Ovary (tissue), 7 donors: ENCODE data around the genes TFPT, PPP1R12C and TMEM238.

DNA sequence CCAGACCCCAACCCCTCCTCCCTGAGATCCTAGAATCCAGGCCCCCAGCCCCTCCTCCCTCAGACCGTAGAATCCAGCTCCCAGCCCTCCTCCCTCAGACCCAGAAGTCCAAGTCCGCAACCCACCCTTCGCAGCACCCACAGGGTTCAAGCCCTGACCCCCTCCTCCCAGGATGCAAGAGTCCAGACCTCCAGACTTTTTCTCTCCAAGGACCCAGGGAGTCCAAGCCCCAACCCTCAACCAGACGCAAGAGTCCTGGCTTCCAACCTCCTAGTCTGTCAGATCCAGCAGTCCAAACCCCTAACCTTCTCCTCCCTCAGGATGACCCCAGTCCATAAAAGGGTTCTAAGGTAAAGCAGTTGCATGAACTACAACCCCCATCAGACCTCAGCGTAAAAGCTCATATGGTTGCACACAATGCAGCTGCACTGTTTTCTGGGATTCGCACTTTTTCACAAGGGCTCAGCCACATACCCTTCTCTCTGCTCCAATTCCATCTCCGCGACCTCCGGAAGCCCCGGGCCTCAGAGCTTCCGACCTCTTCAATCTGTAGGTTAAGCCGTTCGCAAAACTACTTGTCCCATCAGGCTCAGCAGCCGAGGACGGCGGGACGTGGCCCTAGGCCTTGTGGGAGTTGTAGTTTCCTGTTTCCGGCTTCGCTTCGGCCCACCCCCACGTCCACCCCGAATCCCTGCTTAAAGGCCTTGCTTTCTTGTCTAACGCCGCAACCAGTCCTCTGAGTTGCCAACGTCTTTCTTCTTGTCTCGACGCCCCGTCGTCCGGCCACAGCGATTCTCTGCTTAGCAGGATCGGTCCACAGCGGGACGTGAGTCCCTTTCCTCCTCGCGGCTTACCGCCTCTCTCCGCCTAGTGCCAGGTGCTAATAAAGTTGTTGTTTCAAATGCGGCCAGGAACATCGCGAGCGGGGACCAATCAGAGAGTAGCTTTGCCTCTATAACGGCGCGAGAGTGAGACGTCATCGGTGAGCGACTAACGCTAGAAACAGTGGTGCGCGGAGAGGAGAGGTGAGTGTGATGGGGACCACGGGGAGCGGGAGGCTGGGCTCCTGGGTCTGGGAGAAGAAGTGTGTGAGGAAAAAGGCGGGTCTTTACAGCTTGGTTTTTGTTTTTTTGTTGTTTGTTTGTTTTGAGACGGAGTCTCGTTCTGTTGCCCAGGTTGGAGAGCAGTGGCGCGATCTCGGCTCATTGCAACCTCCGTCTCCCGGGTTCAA is at the start of gene TFPT:
TFPT (minus strand) TSS at position 885 of the 1,231 bp plus-strand sequence.
- PRO-cap, 7 experiments: peak in 7 of 7 experiments; most common plus-strand start position 1,005 of the sequence (in 5); most common minus-strand start position 549 of the sequence (in 6)
- RAMPAGE, long total RNA, 2 experiments: start-site peak on the plus strand in 2 of 2 experiments, centred at positions 992 to 1,000 of the sequence, 486 to 525 reads per replicate; start-site peak on the minus strand in 2 of 2 experiments, centred at positions 546 to 864 of the sequence, 18 to 38 reads per replicate

DNA sequence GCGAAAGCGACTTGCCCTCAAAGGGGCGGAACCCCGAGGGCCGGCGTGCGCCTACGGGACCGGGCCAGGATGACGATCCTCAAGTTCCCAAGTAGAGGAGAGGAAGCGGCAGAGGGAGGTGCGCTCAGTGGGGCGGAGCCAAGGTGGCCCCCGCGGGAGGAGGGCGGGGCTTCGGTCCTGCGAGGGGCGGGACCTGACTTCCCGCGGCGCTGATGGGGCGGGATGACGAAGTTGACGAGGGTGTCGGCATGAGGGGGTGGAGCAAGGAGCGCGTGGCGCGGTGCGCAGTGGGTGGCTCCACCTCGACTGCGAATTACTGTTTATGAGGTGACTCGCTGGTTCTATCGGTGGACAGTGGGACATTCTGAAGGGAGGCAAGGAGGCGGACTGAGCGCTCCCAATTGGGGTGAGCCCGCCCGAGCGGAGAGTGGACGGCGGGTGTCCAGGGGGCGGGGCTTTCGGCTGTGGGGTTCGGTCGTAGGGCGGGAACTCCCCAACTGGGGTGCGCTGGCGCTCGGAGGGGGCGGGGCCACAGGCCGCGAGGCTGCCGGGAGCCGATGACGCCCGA is 749 bp upstream of the MBOAT7 start:
- PRO-cap, 7 experiments: peak in 7 of 7 experiments; most common plus-strand start position 249 of the sequence (in 5); most common minus-strand start position 533 of the sequence (in 6)
- RAMPAGE, long total RNA, 2 experiments: start-site peak on the plus strand in 2 of 2 experiments, centred at positions 241 to 245 of the sequence, 10 to 41 reads per replicate

DNA sequence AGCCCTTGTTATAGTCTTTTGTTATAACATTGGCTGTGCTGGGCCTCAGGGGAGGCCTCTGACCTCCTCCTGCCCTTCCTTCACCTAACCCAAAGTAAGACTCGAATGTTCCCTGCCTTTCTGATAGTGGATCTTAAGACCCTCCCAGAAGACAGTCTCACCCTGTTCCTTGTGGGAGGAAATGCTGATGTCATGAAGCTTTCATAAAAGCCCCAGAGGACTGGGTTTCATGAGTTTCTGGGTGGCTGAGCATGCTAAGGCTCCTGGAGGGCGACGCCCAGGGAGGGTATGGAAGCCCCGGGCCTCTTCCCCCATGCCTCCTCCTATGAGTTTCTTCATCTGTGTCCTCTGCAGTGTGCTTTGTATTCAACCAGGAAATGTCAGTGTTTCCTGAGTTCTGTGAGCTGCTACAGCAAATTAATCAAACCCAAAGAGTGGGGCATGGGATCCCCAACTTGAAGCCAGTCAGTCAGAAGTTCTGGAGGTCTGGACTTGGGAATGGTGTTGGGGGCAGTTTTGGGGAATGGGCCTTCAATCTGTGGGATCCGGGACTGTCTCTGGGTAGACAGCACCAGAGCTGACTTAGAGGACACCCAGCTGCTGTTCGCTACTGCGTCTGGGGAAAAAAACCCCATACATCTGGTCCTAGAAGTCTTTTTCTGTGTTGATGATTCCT is 1.9 kb upstream of the LILRB2 start:
- PRO-cap, 7 experiments: no peak in any of the 7 experiments
- RAMPAGE, long total RNA, 2 experiments: no peak in any of the 2 experiments

GRCh38 chr19:54336222-54337015 is 2.5 kb downstream of the LILRA4 start:
- PRO-cap, 7 experiments: no peak in any of the 7 experiments
- RAMPAGE, long total RNA, 2 experiments: no peak in any of the 2 experiments

GRCh38 chr19:54670633-54671509 is 8.1 kb downstream of the LILRB4 start:
- PRO-cap, 7 experiments: no peak in any of the 7 experiments
- RAMPAGE, long total RNA, 2 experiments: no peak in any of the 2 experiments

GRCh38 chr19:54855266-54855773 is 5.1 kb downstream of the KIR3DL2 start:
- PRO-cap, 7 experiments: no peak in any of the 7 experiments
- RAMPAGE, long total RNA, 2 experiments: no peak in any of the 2 experiments

- PRO-cap, 7 experiments: no peak in any of the 7 experiments
- RAMPAGE, long total RNA, 2 experiments: no peak in any of the 2 experiments
Measured at GRCh38 chr19:55094485-55095028, 18.9 kb downstream of the EPS8L1 start.

DNA sequence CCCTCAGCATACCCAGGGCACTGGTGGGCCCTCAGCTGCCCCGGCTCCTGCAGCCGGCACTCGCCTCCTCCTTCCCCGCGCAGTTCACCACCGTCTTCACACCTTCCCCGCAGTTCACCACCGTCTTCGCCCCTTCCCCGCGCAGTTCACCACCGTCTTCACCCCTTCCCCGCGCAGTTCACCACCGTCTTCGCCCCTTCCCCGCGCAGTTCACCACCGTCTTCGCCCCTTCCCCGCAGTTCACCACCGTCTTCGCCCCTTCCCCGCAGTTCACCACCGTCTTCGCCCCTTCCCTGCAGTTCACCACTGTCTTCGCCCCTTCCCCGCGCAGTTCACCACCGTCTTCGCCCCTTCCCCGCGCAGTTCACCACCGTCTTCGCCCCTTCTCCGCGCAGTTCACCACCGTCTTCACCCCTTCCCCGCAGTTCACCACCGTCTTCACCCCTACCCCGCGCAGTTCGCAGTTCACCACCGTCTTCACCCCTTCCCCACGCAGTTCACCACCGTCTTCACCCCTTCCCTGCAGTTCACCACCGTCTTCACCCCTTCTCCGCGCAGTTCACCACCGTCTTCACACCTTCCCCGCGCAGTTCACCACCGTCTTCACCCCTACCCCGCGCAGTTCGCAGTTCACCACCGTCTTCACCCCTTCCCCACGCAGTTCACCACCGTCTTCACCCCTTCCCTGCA is 20.6 kb downstream of the PPP1R12C start:
- PRO-cap, 7 experiments: no peak in any of the 7 experiments
- RAMPAGE, long total RNA, 2 experiments: no peak in any of the 2 experiments

DNA sequence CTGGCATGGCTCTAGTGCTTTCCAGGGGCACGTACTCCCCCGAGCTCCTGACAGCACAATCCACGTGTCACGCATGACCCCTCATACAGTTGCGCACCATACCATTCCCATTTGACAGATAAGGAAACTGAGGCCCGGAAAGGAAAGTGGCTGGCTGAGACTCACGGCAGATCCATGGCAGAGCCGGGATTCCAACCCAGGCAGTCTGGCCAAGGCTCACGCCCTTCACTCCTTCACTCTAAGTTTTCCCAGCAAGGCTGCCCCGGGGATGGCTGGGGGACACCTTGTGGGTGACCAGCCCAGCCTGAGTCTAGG is 19.3 kb downstream of the PPP1R12C start:
- PRO-cap, 7 experiments: no peak in any of the 7 experiments
- RAMPAGE, long total RNA, 2 experiments: no peak in any of the 2 experiments

GRCh38 chr19:55117030-55118040 is at the start of gene PPP1R12C:
TSS of gene PPP1R12C (minus strand) at chr19:55117637.
- PRO-cap, 7 experiments: peak in 7 of 7 experiments; most common plus-strand start chr19:55117957 (in 5); most common minus-strand start chr19:55117637 (in 6)
- RAMPAGE, long total RNA, 2 experiments: no peak in any of the 2 experiments

- PRO-cap, 7 experiments: no peak in any of the 7 experiments
- RAMPAGE, long total RNA, 2 experiments: start-site peak on the minus strand in 2 of 2 experiments, at chr19:55146945-55147368 at its widest, 6 to 15 reads per replicate
Measured at GRCh38 chr19:55146789-55147406, 2.1 kb downstream of the TNNT1 start.

DNA sequence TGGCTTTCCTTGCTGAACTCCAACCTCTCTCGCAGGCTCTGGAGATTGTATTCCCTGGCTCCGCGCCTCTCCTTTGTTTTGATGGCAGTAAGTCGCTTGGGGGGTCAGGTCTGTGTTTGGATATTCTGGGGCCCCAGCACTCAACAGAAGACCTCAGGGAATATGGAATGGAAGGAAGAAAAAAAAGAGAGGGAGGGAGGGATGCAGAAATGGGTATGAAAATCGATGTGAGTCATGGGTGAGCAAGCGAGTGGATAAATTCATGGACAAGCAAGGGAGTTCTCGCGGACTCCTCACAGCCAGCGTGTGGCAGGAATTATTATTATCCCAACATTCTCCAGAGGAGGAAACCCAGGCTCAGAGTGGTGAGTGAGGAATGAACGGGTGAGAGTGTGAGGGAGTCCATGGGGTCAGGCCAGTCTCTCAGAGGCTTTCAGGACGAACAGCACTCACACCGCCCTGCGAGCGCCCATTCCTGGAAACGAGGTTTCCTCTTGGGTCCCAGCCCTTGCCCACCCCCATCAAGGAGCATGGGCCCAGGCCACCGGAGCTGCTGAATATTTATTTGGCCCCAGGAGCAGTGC is 6.2 kb upstream of the DNAAF3 start:
- PRO-cap, 7 experiments: no peak in any of the 7 experiments
- RAMPAGE, long total RNA, 2 experiments: no peak in any of the 2 experiments

GRCh38 chr19:55209794-55210685 is 739 bp upstream of the PTPRH start:
- PRO-cap, 7 experiments: no peak in any of the 7 experiments
- RAMPAGE, long total RNA, 2 experiments: no peak in any of the 2 experiments

- PRO-cap, 7 experiments: no peak in any of the 7 experiments
- RAMPAGE, long total RNA, 2 experiments: no peak in any of the 2 experiments
Measured at GRCh38 chr19:55211736-55211947, 2.3 kb upstream of the PTPRH start.

GRCh38 chr19:55228293-55228653 is 290 bp downstream of the TMEM86B start:
- PRO-cap, 7 experiments: no peak in any of the 7 experiments
- RAMPAGE, long total RNA, 2 experiments: no peak in any of the 2 experiments

- PRO-cap, 7 experiments: no peak in any of the 7 experiments
- RAMPAGE, long total RNA, 2 experiments: no peak in any of the 2 experiments
Measured at GRCh38 chr19:55246804-55247354, 11.9 kb downstream of the PPP6R1 start.

- PRO-cap, 7 experiments: no peak in any of the 7 experiments
- RAMPAGE, long total RNA, 2 experiments: no peak in any of the 2 experiments
Measured at GRCh38 chr19:55308282-55308888, 16.8 kb downstream of the TMEM150B start.

DNA sequence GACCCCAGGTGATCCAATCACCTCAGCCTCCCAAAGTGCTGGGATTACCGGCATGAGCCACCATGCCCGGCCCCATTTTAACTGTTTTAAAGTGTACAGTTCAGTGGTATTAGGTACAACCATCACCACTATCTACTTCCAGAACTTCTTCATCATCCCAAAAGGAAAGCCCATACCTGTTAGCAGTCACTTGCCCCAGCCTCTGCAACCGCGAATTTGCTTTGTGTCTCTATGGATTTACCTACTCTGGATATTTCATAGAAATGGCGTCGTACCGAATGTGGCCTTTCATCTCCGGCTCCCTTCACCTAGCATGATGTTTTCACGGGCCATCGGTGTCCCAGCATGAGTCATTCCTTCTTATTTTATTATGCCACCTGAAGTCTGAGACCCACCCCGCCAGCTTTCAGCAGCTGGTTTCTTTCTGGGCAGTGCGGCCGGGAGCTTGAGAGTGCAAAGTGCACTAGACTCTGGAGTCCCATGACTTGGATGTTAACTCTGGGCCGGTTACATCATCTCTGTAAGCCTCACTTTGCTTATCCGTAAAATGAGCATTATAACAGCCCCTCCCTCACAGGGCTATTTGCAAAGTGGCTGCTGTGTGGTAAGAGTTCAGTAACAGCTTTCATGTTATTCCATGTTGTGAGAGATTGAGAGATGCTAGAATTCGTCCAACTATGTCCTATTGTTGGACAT is 5.9 kb upstream of the KMT5C start:
- PRO-cap, 7 experiments: no peak in any of the 7 experiments
- RAMPAGE, long total RNA, 2 experiments: no peak in any of the 2 experiments

- PRO-cap, 7 experiments: peak in 2 of 7 experiments; most common plus-strand start chr19:55374538 (in 2)
- RAMPAGE, long total RNA, 2 experiments: no peak in any of the 2 experiments
Measured at GRCh38 chr19:55374127-55374886, 2.3 kb upstream of the TMEM190 start.

- PRO-cap, 7 experiments: peak in 7 of 7 experiments; most common plus-strand start chr19:55383916 (in 5); most common minus-strand start chr19:55383824 (in 4)
- RAMPAGE, long total RNA, 2 experiments: no peak in any of the 2 experiments
Measured at GRCh38 chr19:55383380-55384505, at the start of gene TMEM238. TSS of gene TMEM238 (minus strand) at chr19:55384292.